Umbilical cord (tissue), 2 donors: Measurements from ENCODE around the genes CLCF1, RAD9A, PITPNM1, NUDT8 and NDUFS8.

DNA sequence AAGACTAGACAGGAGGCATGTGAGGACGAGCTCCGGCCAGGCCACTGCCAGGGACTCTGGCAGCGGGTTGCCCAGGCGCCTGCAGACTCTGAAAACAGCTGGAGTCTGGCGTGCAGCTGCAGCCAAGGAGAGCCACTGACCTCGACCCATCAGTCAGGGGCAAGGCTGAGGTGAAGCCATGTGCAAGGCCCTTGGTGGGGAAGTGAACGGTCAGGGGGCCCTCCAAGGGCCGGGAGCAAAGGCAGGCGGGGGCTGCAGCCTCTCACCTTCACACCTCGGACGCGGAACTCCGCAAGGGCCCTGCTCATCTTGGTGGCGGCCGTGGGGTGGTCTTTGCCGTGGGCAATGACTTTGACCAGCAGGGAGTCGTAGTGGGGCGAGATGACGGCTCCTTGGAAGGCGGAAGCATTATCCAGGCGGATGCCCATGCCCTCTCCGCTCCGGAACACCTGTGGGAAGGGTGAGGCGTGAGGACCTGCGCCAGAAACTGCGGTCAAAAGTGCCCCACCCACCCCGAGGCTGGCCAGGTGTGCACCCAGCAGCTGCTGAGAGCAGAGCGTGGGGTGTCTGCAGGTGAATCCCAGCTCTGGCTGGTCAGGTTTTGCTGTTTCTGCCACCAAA lies 6.8 kb downstream of the LRFN4 start:
- RAMPAGE, long total RNA = no peak

DNA sequence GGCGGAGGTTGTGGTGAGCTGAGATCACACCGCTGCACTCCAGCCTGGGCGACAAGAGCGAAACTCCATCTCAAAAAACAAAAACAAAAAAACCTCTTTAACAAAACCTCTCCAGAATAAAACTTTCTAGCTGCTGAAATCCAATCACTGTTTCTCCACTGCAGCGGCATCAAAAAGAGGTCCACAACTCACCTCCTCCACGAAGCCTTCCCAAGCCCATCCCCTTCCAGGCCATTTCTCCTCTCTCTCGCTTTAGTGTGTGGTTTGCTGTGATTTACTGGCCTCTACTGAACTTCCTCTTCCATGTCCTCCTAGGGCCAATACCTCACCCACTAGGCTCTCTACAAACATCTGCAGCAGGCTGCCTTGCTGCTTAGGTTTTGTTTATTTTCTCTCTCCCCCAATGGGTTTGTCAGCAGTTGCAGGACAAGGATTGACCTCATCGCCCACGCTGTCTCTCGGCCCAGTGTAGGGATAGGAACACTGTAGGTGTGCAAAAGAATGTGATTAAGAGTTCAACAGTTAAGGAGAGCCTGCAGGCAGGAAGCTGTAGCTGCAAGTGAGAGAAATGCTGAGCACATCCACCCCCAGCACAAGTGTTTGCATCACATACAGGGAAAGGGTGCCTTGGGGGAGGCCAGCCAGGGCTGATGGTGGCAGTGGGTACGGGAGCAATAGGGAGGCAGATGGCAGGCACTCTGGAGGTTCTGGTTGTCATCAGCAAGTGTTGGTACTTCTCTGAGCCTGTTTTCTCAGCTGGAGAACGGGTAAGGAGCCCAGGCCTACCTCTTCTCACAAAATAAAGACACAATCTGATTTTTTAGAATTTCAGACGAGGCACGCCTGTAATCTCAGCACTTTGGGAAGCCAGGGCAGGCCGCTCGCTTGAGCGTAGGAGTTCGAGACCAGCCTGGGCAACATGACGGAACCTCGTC lies 1.4 kb downstream of the PC start:
- RAMPAGE, long total RNA = no peak

DNA sequence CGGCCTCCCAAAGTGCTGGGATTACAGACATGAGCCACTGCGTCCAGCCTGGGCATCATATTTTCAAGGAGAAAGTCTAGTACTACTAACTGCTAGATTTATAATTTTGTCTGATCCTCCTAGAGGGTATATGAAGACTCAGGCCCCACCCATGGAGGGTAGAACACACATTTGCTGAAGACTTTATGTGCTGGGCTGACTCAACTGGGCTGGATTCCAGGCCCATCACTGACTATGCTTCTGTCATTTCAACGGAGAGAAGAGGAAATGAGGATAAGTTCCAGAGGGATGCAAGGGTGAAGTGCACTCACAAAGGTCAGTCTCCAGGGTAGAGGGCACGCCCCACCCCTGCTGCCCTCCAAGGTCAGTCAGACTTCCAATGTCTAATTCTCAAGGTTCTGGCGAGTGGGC lies 7.5 kb upstream of the C11orf86 start:
- RAMPAGE, long total RNA = no peak

GRCh38 chr11:67055784-67056247 lies 831 bp upstream of the RHOD start:
- RAMPAGE, long total RNA = no peak

- RAMPAGE, long total RNA = no peak
Measured at GRCh38 chr11:67128405-67129255, 9.6 kb downstream of the KDM2A start.

DNA sequence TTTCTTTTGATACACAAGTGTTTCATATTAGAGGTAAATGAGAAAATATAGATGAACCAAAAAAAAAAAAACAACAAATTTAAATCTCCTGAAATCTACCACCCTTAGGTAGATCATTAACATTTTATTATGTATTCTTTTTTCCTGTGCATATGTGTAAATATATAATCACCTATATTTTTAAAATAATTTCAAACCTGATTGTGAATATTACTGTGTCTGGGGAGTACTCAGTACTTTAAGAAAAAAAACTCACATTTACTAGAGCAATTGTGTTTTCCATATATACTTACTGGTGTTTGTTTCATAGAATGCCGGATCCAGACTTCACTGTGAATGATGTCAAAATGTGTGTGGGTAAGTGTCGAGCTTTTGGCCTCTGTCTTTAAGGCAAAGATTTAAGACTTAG lies 62.5 kb downstream of the KDM2A start:
- RAMPAGE, long total RNA = no peak

DNA sequence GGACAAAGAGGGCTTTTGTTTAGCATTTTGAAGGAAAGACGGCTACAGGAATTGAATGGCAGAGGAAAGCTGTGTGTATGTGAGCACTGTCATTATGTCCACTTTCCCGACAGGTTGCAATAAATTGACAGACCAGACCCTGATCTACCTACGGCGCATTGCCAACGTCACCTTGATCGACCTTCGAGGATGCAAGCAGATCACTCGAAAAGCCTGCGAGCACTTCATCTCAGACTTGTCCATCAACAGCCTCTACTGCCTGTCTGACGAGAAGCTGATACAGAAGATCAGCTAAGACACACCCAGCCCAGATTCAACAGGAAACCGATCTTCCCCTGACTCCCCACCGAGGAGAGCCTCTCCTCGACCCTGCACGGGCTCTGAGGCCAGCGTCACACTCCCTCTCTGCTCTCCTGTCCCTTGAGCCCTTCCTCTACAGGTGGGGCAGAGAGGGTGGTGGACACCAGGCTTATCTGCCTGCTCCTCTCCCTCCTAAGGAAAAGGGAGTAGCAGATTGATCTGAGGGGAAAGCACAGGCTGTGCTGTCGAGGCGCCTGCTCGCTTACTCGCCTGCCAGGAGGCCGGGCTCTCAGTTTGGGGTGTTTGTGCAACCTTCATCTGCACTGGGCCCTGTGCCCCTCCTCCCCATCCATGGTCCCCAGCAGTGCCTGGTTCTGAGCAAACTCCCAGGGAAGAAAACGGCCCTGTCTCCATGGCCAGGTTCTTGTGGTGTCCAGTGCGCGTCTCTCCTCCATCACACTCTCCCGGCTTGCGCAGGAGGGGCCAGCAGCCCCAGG lies 11.3 kb upstream of the GRK2 start:
- RAMPAGE, long total RNA = no peak

DNA sequence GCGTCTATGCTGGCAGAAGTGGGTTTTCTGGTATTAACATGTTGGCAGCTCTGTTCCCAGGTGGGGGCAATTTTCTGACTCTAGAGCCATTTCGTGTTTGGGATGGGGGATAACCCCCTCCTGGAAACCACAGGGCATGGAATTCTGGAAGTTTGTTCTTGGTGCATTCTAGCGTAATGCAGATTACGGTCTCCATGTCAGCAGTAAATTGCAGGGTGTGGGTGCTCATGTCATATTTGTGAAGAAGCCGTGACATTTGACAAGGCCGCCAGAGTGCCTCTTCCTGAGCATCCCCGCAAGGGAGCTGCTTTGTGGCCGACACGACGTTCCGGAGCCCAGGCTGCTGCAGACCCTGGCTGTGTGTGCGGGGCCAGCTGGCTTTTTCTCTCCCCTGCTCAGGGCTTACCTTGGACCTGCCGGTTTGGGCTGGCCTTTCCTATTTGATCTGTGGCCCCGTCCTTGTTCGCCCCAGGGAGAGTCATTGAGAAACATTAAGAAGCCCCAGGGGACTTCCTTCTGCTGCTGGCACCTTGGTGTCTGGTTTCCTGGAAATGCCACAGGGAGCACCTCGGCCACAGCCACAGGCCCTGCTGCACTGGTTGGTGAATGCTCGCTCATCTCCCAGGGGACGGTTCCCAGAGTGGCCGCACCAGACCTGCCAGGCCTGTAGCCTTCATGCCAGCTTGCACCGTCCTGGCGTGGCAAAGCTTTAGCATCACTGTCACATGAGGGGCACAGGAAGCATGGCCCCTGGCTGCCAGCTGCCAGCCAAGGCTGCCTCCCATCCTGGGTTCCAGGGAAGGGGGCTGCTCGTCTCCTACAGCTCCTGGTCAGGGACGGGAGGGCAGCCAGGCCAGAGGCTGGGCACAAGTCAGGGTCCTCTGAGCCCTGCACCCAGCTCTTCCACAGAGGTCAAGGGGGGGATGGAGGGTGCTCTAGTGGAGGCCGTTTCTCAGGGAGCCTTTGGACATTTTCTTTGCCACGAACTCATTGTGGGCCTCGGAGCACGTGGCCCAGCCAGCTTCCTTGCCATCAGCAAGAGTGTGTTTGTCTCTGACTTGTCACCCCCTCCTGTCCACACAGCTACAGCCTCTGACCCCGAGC lies 5.4 kb downstream of the GRK2 start:
- RAMPAGE, long total RNA = no peak

DNA sequence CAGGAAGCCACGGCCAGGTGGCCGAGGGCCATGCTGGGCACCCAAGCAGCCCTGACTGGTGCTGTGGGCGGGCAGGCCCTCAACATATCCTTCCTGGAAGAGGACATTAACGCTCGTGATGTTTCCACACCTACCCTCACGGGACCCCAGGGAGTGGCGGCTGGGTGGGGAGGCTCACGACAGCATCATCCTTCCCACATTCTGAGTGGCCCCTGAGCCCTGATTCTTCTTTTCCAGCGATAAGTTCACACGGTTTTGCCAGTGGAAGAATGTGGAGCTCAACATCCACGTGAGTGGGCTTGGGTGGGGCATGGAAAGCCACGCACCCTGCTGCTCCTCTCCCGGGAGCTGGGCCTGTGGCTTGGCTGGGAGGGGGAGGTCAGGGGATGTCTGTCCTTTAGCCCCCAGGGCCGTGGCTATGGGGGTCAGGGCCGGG lies 8.6 kb upstream of the ANKRD13D start:
- RAMPAGE, long total RNA = no peak

DNA sequence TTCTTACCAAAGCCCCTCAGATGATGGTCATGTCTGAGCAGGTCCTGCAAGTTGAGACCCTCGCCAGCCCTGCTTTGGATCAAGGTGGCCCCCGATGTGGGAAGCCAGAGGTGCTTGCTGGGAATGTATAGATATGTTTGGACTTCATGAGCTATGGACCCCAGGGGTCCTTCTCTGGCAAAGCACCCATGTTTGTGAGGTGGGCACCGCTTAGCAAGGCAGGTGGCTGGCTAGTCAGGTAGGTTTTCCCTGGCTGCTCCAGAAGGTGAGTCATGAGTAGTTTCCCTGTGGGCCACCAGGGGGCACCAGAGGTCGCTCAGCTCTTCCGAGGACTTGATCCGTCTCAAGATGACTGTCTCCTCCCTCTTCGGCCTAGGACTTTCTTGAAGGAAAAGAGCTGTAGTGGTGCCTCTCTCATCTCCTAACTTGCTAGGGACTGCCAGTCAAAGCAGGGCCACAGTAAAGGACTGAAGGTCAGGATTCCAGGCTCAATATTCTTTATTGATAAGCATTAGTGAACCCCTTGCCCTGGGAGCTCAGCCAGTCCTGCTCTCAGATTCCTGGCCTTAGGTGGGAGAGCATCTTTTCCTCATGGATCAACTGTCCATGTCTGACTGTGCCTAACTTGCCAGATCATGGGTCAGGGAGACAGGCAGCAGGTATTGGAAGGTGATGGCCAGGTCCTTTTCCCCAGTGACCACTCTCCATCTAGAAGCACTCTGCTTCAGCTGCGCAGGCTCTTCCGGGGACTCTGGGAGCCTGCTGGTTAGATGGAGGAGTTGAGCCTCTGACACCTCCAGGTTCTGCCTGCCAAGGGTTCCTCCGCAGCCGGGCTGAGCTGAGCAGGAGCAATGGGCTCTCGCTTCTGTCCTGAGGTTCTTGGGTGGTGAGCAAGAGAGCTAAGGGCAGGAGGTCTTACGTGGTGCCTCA lies 2.0 kb downstream of the POLD4 start:
- RAMPAGE, long total RNA = no peak

- RAMPAGE, long total RNA = start-site peak on the minus strand at chr11:67373529-67373678, 13 and 19 reads in 2 replicates
Measured at GRCh38 chr11:67373389-67374376, at the start of gene CLCF1. CLCF1 (minus strand) TSS chr11:67373598.

DNA sequence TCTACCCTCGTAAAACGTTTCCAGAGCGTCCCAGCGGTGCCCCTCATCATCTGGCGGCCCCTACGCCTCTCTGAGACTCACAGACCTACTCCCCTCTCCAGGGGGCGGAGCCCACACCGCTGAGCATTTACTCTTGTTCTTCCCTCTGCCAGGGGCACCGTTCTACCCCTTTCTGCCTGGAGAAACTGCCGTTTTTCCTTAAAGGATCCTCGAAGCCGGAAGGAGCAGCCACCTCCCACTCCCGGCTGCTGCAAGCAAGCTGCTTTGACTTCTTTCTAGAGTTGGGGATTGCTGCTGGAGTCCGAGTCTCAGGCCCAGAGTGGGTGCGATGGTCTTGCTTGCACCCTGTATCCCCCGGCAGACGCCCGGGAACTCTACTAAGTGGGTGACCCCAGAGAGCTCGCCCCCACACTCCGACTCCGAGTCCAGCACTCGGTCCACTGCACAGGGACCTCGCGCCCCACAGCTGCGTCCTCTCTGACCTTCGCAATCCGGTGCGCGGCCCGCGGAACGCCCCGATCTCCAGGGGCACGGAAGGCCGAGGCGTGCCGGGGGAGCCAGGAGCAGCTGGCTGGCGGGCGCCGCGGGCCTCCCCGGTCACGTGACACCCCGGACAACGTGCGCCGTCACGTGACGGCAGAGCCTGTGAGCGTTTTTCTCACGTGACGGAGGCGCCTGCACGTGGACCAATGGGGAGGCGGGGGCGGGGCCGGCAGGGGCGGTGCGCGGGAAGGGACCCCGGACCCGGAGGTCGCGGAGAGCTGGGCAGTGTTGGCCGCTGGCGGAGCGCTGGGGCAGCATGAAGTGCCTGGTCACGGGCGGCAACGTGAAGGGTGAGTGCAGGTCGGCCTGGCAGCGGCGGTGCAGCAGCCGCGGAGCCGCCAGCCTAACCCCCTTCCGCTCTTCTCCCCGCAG lies at the start of gene RAD9A:
Gene RAD9A (plus strand): TSS at position 741 of the 915 bp plus-strand sequence.
- RAMPAGE, long total RNA = no peak

GRCh38 chr11:67392161-67392465 lies 327 bp downstream of the RAD9A start:
- RAMPAGE, long total RNA = no peak

GRCh38 chr11:67406769-67407054 lies 2.8 kb downstream of the TBC1D10C start:
- RAMPAGE, long total RNA = no peak

- RAMPAGE, long total RNA = no peak
Measured at GRCh38 chr11:67432582-67433563, 4.6 kb downstream of the RPS6KB2 start.

GRCh38 chr11:67483701-67484607 lies 1.1 kb downstream of the AIP start:
- RAMPAGE, long total RNA = no peak

DNA sequence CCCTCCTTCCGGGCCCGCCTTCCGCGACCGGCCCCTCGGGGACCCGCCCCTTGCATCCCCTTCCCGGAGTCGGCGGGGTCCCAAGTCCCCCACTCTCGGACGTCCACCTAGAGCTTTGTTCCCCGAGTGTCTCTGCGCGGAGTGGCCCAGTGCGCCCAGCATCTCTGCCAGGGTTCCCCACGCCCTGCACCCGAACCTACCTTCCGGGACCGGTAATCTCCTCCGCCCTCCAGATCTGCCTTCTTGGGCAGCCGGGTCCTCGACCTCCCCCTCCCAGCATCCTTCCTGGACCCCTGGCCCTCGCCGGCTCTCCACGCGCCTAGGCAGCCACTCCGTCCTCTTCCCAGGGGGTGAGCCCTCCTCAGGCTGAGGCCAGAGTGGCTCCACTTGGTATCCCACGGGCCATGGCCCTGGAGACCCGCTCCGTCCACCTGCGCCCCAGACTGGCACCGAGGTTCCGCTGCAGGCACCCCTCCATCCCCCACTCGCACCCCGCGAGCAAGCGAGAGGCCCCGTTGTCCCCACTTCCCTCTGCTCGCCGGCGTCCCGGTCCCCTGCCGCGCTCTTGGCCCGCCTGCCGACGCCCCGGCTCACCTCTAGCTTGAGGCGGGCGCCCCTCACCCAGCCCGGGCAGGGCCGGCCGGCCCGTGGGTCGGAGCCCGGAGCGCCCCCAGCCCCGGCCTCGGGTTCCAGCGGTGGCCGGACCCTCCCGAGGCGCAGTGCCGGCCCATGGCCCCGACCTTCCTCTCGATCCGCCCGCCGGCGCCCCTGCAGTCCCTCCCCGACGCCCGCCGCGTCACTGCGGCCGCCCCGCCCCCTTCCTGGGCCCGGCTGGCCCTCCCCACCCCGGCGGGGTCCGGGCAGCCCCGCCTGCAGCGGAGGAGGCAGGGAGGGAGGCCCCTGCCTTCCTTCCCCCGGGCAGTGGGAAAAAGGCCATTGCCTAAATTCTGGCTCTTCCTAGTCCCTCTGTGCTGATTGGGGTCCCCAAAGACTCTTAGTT lies at the start of gene PITPNM1:
Gene PITPNM1 (minus strand): TSS at position 770 of the 1,000 bp plus-strand sequence.
- RAMPAGE, long total RNA = no peak

GRCh38 chr11:67629646-67630611 lies at the start of gene NUDT8:
NUDT8 (minus strand) TSS chr11:67629937.
- RAMPAGE, long total RNA = no peak

DNA sequence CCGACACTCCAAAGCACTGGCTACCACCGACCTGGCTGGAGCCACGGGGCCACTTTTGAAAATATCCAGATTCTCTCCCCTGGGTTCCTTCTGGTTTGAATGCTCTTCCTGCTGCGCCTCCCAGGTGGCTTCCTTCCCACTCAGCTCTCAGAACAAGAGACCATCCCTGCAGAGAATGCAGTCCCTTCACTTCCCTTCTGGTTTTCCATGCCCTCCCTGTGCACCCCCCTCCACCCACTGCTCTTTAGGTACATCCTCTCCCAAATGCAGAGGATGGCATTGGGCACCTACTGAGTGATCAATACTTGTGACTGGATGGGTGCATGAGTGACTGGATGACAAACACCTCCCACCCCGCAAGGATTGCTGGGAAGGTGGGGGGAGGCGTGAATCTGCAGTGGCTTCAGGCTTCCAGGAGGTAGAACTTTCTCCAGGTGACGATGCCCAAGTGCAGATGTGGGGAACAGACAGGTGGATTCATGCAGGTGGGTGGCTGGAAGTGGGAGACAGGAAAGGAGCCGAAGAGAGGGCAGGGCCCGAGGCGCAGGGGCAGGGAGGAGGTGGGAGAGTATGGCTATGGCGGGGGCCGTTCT lies 975 bp upstream of the UNC93B1 start:
- RAMPAGE, long total RNA = no peak

DNA sequence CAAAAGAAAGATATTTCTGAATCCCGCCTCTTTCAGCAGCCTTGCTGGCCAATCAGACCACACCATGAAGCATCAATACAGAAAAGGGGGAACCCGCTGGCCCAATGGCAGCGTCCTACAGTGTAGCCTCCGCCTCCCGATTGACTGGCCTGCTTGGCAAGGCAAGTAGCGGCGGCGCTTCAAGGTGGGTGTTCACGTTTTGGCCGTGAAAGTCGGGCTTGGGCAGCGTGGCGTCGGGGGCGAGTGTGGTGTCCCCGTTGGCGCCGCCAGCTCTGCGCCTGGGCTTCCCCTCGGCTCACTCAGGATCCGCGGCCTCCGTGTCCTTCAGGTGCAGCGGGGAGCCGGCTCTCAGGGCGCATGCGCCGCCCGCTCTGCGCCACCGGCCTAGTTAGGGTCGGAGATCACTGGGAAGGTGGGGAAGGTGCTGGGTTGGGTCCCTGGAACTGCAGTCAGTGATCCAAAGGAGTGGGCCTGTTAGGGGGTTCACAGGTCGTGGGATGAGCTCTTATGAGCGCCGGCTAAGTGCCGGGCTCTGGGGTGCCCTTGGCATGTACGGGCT lies at the start of gene NDUFS8:
Gene NDUFS8 (plus strand): TSS at position 132 of the 559 bp plus-strand sequence.
- RAMPAGE, long total RNA = start-site peak on the plus strand centred at position 155 of the sequence, 19 bp wide, 158 and 60 reads in 2 replicates